Panc1 (cell line): ENCODE data around the gene UBTD2.

DNA sequence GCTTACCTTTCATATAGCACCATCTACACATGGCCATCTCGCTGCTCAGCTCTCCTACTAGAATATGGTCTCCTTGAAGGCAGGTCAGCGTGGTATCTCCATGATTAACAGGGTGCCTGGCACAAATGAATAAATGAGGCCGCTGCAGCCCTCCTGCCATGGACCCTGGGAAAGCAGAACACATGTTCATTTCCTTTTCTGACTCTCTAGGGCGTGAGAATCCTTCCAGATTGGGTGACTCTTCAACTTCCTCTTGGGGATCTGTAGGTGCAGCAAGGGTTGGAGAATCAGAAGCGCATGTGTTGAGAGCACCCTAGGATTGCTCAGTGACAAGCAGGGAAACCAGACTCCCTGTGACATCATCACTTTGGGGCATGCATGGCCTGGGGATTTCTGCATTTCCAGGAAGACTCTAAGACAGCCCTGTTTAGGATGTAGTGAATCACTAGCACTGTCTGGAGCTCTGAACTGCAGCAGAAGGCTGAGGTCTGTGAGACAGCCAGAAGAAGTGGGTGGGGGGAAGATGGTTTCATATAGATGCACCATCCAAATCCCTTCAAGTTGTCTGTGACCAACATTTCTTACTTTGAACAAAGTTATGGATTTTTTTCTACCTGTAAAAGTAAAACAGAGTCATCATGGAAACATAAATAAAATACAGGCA, 15.1 kb upstream of the LCP2 start:
- RRBS, 2 experiments, result no CpG with 5 or more reads among the region's 5 CpGs

DNA sequence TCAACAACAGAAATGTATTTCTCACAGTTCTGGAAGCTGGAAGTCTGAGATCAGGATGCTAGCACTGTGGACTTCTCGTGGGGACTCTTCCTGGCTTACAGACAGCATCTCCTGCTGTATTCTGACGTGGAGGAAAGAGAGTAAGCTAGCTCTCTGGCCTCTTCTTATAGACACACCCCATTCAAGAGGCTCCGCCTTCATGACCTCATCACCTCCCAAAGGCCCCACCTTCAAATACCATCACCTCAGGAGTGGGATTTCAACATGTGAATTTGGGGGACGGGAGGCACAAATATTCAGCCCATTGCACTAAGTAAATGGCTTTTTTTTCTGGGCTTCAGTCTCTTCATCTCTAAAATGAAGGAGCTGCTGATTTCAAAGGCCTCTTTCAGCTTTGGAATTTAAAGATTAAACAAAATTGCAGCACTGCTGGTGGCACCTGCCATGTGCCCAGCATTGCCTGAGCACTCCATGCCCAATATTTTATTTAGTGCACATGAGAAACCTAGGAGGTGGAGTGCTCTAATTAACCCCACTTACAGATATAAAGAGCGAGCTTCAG, 27.5 kb downstream of the KCNMB1 start:
- RRBS, 2 experiments, result no CpG with 5 or more reads among the region's 5 CpGs

DNA sequence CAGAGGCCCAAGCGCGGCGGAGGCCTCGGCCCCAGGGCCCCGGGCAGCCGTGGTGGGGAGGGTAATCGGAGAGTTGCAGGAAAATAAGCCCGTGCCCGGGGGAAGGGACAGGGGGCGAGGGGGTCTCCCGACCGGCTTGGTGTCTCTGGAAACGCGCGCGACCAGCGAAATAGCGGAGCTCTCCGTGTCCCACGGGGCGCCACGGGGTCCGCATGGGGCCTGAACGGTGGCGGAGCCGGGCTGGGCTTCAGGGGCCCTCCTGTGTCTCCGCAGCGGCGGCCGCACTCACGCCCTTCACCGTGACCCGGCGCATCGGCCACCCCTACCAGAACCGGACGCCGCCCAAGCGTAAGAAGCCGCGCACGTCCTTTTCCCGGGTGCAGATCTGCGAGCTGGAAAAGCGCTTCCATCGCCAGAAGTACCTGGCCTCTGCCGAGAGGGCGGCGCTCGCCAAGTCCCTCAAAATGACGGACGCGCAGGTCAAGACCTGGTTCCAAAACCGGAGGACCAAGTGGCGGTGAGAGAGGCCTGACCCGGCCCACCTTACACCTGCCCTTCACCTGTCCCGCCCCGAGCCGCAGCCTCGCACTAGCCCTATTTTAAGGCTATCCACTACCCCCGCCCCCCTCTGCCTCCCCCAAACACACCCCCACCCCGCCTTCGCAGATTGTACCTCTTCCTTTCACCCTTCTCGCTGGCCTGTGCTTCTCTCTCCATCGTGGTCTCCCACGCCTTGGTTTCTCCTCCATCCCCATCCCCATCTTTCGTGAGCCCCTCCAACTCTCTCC, 1.0 kb downstream of the TLX3 start:
- RRBS, 2 experiments, result 89 to 93% methylated on average over 31 to 37 of the region's 67 CpGs

GRCh38 chr5:171445744-171446229, 26.3 kb downstream of the FGF18 start:
- RRBS, 2 experiments, result 83 to 87% methylated on average over 2 of the region's 12 CpGs

DNA sequence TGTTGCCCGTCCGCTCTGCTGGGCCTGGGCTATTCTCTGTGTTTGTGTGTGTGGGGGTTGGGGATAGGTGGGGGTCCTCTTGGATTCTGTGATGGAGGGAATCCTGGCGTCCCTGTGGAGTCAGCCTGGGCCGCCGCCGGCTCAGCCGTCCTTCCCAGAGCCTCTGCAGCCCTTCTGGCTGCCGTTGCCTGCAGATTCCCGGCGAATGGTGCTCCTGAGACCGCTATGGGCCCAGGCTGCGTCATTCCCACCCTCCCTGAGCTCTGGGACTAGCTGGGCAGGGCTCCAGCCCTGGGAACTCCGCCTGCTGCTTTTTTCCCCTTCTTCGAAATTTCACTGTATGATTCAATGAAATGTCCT, 64.3 kb downstream of the FGF18 start:
- RRBS, 2 experiments, result 73 to 83% methylated on average over 4 of the region's 14 CpGs

DNA sequence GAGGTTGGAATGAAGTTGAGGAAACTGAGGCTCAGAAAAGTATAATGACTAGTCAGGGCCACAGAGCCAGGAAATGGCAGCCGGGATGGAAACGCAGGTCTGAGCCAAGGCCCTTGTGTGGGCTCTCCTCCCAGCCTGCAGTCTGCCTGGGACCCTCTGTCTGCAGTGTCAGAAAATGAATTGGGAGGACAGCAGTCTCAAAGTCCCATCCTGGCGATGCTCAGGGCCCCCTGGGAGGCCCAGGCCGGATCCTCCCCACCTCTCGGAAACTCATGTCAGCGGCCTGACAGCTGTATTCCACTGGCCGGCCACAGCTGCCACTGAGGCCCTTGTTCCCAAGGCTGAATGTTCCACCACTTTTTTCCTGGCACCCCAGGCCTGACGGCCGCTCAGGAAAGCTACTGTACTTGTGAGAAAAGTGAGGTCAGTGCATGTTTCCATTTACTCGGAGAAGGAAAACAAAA, 179.9 kb downstream of the FGF18 start:
- RRBS, 2 experiments, result 34 to 46% methylated on average over 4 of the region's 10 CpGs

DNA sequence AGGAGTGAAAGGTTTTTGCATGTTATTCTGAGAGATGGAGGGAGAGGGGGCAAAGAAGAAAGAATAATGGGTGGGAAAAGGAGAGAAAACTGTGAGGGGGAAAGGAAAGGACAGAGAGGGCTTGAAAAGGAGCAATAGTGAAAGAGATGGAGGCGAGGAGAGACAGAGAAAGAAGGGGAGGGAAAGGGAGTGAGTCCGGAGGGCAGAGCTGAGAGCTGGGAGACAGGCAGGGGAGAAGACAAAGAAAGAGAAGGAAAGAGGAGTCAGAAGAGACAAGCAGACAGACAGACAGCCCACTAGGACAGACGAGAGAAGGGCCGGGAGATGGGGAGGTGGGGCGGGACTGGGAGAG, 141.4 kb upstream of the SMIM23 start:
- RRBS, 2 experiments, result 48% methylated on average over 3 of the region's 5 CpGs; no CpG with 5 or more reads in 1 of the 2 experiments

DNA sequence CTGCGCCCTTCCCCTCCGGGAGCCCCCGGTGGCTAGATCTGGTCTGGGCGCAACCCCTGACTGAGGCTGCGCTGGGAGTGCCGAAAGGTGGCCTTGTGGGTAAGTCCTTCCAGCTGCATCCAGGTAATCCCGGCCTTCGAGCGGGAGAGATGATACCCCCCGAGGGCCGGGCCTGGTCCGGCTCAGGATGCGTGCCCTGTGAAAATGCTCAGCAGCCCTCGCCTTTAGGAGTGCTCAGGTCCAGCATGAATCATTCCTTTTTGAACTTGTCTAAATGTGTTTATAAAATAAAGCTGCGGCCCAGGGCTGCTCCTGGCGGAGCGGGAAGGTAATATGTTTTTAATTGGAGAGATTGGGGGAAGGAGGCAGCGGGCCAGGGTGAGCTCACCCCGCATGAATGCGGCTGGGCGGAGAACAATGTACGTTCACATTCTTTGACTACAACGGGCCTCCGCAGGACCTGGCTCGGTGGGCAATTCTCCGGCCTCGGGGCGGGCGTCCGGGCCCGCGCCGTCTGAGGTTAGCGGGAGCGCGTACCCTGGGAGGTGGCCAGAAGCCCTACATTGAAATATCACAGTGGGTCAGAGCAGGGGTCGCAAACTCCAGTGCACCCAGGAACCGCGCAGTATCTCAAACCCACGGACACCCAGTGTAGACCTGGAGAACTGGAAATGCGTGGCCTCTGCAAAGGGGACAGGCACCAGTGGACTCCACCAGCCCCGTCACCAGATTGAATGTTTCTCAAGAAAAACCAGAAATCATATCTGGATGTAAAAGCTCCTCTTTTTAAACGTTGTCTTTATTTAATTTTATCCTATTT, 117.8 kb upstream of the SMIM23 start:
- RRBS, 2 experiments, result 71 to 78% methylated on average over 6 of the region's 43 CpGs

DNA sequence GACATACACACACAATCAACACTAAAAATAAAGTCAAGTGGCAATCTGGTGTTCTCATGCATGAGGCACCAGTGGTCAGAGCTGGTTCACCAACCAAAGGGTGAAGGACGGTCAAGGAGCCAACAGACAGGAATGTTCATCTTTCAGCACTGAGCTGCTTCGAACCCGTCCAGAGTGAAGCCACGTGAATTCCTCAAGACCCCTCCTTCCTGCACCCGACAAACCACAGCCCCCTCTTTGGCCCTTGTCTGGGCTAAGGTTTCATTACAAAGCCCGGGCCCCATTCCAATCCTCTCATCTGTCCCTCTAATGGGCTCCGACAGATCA, 84.5 kb upstream of the SMIM23 start:
- RRBS, 2 experiments, result no CpG with 5 or more reads among the region's 7 CpGs

DNA sequence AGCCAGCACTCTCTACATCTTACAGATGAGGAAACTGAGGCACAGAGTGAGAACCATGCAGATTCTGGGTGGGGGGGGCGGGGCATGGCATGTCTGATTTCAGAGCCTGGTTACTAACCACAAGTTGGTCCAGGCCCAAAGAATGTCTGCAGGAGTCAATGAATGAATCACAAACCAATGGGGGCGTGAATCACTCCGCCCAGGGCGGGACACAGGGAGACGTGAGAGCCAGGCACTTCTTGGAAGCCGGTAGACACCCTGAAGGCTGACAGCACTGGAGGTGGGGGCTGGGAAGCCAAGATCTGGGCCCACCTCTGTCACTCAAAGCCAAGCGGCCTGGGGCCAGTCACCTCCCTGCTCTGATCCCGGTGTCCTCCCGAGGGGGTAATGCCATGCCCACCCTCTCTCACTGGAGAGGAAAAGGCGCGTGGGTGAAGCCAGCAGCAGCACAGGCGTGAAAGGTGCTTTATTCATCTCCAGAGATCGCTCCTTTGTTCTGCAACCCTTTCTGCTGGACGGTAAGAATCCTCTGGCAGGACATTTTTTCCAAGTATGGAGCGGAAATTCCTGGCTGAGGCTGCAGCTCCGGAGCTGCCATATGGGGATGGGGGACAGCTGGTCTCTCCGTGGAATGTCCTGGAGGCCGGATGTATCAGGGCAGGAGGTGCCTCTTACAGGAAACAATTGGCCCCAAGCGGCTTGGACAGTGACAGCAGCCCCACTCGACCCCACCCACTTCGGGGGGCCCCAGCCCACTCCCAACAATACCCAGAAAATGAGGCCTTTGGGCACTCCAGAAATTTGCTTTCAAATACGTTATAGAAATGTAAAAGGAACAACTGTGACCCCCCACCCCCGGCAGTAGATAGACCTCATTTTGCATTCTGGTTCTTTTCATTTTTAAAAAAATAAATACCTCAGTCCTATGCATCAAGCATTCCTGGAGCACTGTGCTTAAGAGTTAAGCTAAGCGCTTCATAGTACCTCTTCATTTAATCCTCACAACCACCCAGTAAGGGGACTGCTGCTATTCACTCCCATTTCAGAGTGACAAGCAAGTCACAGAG, 84.8 kb downstream of the STK10 start:
- RRBS, 2 experiments, result 67 to 72% methylated on average over 3 to 6 of the region's 24 CpGs

DNA sequence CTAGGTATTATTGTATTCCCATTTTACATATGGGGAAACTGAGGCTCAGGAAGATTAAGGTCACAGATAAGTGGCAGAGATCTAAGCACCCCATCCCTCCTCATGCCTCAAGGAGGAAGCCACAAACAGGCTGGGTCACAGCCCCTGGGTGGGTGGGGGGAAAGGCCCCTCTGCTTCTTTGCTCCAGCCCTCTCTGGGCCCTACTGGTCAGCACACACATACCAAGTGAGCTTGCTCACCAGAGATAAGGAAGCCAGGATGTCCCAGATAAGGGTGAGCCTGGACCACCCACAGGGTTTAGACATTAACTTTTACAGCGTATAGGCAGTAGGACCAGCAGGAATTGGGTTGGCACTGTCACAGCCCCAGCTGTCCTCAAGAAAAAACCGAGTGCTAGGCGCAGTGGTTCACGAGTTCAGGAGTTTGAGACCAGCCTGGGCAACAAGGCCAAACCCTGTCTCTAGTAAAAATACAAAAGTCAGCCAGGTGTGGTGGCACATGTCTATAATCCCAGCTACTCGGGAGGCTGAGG, 45.2 kb downstream of the STK10 start:
- RRBS, 2 experiments, result no CpG with 5 or more reads among the region's 5 CpGs

DNA sequence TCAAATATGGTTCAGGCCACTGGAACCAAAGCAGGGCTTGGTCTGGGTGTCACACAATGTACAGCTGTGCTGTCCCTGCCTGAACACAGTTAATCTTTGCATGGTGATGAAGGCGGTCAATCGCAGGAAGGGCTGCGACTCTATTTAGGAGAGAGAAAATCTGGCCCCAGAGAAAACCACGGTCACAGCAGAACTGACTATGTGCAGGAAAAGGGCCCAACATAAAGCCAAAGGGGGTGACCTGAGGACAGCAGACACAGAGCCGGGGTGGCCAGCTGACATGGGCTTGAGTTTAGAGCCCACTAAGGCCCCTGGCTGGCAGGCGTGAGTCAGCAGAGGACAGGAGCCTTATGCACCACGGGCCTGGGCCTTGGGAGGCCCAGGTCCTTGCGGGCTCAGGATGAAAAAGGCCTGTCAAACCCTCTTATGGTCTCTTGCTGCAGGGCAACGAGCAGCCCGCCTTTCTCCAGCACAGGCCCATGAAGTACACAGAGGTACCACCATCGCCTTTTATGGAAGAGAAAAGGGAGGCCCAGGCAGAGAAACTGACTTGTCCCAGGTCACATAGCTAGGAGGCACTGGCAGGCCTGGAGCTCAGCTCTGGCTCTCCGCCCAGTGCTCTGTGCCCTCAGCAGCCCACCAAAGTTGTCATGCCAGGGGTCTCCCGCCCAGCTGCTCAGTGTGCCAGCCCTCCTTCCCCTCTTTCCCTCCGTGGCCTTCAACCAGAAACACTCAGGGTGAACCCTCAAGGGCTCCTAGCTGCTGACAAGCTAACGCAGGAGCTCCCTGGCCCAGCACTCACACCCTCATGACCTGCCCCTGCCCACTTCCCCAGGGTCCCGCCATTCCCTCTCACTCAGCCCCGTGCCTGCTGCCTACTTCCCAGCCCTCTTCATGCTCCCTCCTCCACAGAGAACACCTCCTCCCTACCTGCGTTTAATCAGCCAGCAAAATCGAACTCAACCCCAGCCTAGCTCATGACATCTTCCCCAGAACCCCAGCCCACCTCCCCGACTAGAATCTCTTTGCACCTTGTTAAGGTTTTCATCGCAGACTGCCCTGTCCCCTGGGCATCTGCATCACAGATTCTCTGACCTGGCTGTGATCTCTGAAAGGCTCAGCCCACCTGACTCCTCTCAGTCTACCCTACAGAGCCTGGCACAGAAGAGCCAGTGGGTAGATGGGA, 19.5 kb downstream of the STK10 start:
- RRBS, 2 experiments, result no CpG with 5 or more reads among the region's 21 CpGs

DNA sequence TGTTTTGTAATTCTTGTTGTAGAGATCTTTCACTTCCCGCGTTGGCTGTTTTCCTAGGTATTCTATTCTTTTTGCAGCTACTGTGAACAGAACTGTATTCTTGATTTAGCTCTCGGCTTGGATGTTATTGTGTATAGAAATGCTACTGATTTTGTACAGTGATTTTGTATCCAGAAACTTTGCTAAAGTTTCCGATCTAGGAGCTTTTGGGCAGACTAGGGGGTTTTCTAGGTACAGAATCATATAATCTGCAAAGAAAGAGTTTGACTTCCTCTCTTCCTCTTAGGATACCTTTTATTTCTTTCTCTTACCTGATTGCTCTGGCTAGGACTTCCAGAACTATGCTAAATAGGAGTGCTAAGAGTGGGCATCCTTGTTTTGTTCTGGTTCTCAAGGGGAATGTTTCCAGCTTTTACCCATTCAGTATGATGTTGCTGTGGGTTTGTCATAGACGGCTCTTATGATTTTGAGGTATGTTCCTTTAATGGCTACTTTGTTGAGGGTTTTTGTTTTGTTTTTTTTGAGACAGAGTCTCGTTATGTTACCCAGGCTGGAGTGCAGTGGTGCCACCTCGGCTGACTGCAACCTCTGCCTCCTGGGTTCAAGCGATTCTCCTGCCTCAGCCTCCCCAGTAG, 24.8 kb downstream of the UBTD2 start:
- RRBS, 2 experiments, result no CpG with 5 or more reads among the region's 8 CpGs

GRCh38 chr5:172282845-172283952, at the start of gene UBTD2:
Gene UBTD2, minus strand, starts transcription at chr5:172283764.
- RRBS, 2 experiments, result 1 to 6% methylated on average over 33 to 49 of the region's 104 CpGs

GRCh38 chr5:172429088-172429854, 25.1 kb downstream of the SH3PXD2B start:
- RRBS, 2 experiments, result 92% methylated on average over 2 of the region's 9 CpGs; no CpG with 5 or more reads in 1 of the 2 experiments

GRCh38 chr5:172486278-172486926, 32.1 kb upstream of the SH3PXD2B start:
- RRBS, 2 experiments, result no CpG with 5 or more reads among the region's 14 CpGs

DNA sequence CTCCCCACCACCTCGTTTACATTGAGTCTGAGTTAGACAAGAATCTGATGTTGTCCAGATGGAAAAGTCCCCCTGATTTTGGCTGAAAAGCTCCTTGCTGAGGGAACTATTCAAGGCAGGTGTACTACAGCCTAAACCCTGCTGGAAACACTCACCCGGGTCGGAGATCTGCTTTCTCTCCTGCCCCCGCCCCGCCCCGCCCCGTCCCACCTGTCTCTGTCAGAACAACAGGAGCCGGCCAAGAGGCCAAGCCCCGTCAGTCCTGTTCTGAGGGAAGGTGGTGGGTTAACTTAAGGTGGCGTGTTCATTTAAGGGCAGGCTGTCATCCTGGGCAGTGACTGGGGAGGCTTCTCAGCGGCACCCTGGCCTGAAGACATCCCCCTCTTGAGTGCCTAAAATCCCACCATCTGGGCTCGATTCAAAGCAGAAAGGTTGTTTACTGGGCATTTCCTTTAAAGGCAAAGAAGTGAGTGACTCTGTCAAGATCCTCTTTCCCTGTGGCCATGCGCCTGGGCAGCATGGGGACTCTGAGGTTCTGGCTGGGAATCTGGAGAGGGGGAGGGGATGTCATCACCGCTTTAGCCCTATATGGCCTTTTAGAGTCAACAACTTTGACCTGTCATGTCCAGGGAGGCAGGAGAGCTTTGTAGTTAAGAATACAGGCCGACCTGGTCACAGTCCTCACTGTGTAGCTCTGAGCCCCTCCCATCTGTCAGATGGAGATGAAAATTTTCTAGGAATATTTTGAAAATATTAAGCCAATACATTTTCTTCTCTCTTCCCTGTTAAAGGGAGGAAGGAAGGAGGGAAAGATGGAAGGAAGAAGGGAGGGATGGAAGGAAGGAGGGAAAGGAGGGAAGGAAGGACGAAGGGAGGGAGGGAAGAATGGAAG, 70.9 kb upstream of the NEURL1B start:
- RRBS, 2 experiments, result 13 to 18% methylated on average over 5 of the region's 16 CpGs

DNA sequence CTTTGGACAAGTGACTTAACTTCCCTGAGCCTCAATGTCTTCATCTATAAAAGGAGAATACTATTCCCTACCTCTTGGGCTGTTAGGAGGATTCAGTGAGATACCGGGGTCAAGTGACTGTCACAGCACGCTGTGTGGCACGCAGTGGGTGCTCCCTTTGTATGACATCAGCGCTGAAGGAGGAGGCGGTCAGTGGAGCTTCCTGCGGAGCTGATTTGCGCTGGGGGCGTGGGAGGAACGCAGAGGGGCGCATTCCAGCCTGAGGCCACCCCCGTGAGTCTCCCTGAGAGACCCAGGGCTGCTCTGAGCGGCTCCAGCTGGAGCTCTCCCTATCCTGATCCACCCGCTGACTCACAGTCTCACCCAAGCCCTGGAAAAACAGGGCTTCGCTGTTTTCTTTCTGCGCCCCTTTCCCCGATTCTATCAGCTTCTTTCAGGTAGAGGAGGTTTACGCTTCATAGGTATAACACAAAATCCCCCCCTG, 24.3 kb upstream of the NEURL1B start:
- RRBS, 2 experiments, result no CpG with 5 or more reads among the region's 17 CpGs

DNA sequence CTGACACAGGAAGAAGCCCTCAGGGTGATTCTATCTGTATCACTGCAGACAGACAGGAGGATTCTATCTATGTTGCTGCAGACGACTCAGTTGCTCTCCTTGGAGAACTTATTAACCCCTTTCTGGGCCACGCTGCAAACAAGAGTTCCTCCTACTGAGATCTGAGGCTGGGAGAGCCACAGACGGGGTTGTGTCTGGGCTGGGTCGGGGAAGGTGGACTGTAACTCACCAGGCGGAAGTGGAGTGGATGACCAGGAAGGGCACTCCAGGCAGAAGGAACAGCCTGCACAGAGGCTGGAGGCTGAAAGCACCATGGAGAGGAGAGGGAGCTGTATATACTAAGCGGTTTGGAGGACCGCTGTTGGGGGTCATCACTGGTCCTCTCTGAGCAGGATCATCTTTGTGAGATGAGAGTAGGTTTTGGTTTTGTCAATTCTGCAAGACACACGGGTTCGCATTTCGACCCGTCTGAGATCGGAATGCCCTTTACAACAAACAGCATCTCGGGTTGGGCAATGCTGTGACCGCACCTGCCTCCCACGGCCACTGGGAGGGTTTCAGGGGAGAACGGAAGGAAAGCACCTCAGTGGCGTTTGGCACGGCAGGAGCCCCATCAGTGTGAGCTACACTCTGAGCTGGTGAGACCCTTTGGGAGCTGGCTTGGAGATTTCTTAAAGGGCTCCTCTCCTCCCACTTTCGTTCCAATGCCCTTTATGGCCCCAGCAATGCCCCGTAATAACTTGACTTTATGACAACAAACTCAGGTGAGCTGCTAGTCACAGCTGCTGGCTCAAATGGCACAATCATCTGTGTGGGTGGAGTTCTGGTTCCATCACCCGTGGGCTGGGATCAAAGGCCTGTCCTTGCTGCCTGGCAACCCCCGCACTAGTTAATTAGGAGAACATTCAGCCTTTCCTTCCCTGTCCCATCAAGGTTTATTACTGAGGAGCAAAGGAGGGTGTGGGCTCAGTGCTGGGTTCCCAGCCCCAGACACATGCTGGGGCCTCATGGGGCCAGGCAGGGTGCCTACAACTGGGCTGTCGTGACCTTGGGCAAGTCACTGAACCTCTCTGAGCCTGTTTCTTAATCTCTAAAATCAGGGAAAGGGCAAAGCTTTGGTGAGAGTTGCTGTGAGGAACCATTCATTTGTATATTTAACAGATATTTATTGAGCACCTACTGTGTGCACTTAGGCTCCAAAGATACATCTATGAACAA, 18.6 kb upstream of the NEURL1B start:
- RRBS, 2 experiments, result no CpG with 5 or more reads among the region's 23 CpGs

DNA sequence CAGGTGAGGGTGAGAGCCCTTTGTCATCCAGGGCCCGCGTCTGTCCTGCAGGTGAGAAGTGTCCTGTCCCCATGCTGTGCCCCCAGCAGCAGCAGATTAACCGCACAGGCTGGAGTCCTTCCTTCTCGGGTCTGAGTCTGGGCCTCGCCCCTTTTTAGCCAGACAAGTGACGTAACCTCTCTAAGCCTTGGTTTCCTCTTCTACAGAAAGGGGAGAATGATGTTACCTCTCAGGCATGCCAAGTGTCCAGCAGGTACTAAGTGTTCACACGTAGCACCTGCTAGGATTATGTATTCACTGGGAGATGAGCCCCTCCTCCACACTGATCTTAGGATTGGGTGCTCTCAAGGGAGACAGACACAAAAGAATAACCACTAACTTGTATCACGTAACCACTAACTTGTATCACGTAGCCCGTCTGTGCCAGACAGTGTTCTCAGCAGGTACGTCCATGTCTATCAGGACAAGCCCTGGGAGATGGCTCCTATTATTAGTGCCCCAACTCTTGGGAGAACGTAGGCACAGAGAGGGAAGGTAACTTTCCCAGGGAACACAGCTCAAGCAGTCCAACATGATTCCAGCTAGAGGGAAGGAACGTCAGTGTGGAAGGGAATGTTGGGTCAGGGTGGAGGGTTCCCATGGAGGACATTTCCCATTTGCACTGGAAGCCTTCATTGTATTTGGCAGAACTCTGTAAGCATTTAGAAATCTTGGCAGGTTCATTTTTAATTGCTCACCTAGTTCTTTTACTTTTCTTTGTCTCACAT, 7.1 kb downstream of the NEURL1B start:
- RRBS, 2 experiments, result no CpG with 5 or more reads among the region's 13 CpGs